ENCODE data around the gene IQGAP1.

GRCh38 chr15:89791902-89792779 is 16.0 kb downstream of the MESP2 start:
- RRBS = no CpG with 5 or more reads among the region's 26 CpGs

DNA sequence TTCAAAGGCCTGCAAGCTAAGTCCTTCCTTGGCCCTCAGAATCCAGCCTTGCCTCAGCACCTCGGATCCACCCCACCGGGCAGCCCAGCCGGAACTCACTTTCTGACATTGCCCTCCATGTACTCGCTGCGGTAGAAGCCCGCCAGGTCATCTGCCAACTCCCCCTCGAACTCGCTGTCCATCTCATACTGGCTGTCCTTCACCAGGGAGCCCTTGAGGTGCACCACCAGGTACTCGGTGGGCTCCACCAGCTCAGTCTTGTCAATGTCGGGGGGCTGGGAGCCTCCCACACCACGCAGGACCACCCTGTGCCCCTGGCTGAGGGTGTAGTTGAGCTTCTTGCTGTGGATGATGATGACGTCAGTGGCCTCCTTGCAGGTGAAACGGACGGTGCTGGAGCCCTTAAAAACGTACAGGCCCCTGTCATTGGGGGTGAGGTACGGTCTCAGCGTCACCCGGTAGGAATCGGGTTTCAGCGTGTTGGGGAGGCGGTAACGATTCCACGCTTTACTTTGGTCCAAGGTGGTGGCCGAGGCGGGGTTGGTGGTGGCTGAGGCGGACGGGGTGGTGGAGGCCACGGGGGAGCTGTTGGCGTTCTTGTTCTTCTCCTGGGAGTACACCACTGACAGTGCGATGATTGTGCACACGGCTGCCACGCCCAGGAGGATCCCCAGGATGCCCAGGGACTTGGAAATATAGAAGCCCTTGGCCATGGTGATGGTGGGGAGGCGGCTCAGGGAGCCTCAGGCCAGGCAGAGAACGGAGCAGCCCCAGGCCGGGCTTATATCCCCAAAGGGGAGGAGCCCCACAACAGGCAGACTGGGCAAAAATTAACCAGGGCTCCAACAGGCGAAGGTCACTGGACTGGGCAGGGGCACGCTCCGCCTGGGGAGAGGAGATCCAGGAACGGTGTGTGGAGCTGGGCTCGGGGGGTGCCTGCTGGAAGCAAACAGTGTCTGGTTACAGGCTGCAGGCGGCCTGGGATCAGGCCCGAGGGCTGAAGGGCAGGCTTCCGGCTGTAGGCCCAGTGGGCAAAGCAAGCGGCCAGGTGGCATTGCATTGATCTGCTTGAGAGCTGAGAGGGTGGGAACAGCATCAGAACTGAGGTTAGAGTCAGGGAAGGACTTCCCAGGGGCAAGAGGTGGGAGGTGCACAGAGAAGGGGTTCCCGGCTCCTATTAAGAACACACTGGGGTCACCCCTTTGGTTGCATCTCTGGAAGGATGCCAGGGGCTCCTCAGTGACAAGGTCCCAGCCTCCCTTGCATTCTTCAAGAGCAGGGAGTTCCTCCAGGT is 8.3 kb downstream of the ANPEP start:
- RRBS = no CpG with 5 or more reads among the region's 45 CpGs

- RRBS = no CpG with 5 or more reads among the region's 10 CpGs
These were observed 5.0 kb downstream of the ANPEP start for GRCh38 chr15:89809583-89810164.

GRCh38 chr15:89810606-89811419 is 3.8 kb downstream of the ANPEP start:
- RRBS = no CpG with 5 or more reads among the region's 16 CpGs

DNA sequence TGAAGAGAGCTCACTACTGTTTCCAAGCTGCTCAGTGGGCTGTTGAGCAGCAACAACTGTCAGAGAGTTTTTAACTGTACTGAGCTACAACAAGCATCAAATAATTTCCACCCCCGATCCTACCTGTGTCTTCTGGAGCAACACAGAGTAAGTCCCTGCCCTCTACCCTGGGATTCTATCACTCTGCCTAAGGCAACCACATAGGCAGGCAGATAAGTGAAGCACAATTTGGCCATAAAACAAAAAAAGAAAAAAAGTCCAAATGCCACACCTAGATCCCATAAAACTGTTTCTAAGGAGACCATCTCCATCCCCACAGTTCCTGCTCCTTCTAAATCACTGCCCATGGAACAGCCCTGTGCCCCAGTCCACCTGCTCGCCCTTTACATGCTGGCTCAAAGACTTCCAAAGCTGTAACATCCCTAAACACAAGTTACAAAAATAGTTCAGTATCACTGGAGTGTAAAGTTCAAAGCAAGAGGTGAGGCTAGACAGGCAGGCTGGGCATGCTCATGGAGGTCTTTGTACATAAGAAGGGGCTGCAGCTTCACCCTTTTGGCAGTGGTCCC is 37.9 kb upstream of the ANPEP start:
- RRBS = no CpG with 5 or more reads among the region's 2 CpGs

GRCh38 chr15:90046764-90047501 is 45.8 kb downstream of the ZNF710 start:
- RRBS = no CpG with 5 or more reads among the region's 14 CpGs

DNA sequence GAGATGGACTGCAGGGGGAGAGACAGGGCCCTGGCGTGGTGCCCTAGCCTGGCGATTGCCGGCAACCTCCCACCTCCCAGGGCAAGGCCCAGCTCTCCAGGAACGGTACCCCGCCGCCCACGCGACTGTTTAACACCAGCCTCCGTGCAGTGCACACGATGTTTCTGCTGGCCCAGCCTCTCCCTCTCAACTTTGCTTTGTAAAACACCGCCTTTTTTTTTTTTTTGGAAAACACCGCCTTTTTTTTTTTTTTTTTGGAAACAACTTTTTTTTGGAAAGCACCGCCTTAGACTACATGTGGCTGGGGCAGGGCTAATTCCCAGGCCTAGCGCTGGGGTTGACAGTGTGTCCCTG is 14.7 kb downstream of the IDH2 start:
- RRBS = no CpG with 5 or more reads among the region's 14 CpGs

GRCh38 chr15:90100380-90101012 is 1.8 kb downstream of the IDH2 start:
- RRBS = no CpG with 5 or more reads among the region's 11 CpGs

- RRBS = no CpG with 5 or more reads among the region's 27 CpGs
These were observed 17.0 kb upstream of the SEMA4B start for GRCh38 chr15:90183867-90184737.

- RRBS = 4% methylated on average over 35 of the region's 72 CpGs
These were observed 16.0 kb upstream of the SEMA4B start for GRCh38 chr15:90184738-90185840.

DNA sequence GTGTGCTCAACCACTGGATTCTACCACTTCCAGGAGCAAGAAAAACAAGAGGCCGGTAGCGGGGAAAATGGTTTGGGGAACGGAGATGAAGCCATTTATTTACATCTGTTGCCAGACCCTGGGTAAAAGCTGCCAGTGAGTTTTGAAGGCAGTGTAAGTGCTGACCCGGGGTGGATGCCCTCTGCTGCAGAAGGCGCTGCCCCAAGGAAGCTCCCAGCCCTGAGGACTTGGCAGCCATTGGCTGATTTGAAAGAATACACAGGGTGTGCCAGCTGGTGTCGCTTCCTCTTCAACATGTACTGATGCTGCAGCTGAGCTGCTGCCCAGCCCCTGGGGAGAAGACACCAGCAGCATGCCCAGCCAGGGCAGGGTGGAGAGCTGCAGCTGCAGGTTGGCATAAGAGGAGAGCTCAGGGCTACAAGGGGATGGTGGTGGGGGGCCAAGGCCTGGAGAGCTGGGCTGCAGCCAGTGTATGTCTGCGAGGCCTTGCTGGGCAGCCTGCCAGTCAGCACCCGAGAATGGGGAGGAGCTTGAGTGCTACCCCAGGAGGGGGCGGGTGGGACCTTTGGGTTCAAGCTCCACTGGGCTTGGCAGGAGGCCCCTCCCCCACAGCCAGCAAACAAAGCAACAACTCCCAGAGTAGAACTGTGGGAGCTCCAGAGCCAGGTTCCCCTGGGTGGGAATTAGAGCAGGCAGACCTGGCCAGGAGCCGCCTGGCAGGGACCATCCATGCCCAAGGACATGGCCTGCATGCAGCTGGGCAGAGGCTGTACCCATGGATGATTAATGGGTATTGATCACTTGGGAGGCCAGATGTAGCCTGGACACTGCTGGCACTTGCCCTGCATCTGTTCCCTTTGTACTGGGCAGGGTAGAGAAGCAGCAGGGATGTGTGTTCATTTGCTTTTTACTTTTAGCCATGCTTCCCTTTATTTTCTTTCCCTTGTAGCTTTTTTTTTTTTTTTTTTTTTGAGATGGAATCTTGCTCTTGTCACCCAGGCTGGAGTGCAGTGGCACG is 9.2 kb upstream of the SEMA4B start:
- RRBS = 65% methylated on average over 4 of the region's 11 CpGs

DNA sequence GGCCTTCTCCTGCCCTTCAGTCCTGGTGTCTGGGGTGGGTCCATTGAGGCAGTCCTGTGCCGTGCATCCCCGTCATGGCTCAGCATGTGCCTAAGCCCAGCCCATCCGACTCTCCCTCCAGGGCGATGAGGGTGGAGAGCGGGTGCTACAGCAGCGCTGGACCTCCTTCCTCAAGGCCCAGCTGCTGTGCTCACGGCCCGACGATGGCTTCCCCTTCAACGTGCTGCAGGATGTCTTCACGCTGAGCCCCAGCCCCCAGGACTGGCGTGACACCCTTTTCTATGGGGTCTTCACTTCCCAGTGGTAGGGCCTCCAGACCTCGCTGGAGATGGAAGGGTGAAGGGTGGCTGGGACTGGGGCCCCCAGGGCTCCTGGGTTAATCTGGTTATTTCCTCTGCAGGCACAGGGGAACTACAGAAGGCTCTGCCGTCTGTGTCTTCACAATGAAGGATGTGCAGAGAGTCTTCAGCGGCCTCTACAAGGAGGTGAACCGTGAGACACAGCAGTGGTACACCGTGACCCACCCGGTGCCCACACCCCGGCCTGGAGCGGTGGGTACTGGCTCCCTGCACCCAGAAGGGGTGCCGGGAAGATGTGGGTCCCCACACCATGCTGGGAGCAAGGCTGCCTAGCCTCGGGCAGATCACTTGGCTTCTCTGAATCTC is 10.2 kb downstream of the CIB1 start:
- RRBS = 87% methylated on average over 1 of the region's 22 CpGs

DNA sequence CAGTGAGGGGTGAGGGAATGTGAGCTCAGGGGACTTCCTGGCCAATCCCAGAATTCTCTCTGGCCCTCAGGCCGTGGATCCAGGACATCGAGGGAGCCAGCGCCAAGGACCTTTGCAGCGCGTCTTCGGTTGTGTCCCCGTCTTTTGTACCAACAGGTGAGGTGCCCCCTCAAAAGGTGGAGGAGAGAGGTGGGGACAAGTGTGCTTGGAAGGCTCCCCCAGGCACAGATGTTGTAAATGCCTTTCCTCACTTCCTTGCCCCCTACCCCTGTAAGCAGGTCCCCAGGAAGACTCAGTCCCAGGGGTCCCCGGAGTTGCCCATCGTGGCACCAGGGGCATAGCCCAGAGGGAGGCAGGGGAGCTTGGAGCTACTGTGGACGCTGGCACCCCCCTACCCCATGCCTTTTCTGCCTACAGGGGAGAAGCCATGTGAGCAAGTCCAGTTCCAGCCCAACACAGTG is 6.2 kb downstream of the CIB1 start:
- RRBS = no CpG with 5 or more reads among the region's 10 CpGs

GRCh38 chr15:90261686-90262209 is 3.7 kb upstream of the NGRN start:
- RRBS = no CpG with 5 or more reads among the region's 5 CpGs

GRCh38 chr15:90301075-90301767 is 35.7 kb downstream of the NGRN start:
- RRBS = no CpG with 5 or more reads among the region's 20 CpGs

GRCh38 chr15:90388084-90388423 is at the start of gene IQGAP1:
TSS of gene IQGAP1 (plus strand) at chr15:90388242.
- RRBS = 2% methylated on average over 22 of the region's 41 CpGs

- RRBS = no CpG with 5 or more reads among the region's 8 CpGs
These were observed 42.9 kb upstream of the CRTC3 start for GRCh38 chr15:90486764-90487234.

DNA sequence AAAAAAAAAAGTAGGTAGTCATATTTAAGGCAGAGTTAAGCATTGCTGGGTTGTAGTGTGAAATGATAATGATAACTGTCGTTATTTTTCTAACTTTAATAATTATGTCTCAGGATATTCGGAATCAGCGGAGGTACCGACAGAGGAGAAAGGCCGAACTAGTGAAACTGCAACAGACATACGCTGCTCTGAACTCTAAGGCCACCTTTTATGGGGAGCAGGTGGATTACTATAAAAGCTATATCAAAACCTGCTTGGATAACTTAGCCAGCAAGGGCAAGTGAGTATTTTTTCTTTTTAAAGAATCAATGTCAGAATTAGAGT is 37.3 kb upstream of the CRTC3 start:
- RRBS = no CpG with 5 or more reads among the region's 6 CpGs

GRCh38 chr15:90528893-90529270 is 841 bp upstream of the CRTC3 start:
- RRBS = 95% methylated on average over 3 of the region's 20 CpGs

DNA sequence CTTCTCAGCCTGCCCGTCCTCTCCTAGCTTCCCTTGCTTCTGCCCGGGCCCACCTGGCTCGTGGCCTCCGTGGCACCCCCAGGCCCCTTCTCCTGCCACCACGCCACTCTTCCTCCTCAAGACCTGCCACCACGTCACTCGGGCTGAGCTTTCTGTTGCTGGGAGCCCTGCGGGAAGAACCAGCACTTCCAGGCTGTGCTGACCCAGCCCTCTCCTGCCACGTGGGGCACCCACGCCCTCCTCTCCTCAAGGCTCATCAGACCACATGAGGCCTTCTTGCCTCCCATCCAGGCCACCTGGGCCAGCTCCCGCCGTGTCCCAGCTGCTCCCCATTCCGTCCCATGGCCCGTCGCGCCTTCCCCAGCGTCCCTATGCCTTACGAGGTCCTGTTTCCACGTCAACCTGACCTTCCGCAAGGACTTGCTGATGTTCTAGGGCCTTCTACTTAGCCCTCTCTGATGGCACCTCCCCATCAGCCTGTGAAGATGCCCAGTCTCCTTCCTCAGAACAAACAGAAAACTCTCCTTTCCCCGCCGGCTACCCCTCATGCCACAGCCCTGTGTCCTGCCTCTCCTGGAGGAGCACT is 71.2 kb upstream of the BLM start:
- RRBS = no CpG with 5 or more reads among the region's 22 CpGs

Data from HL-60 (cell line).